LNCaP clone FGC (cell line): ENCODE data around the genes ZNF383 and ZNF607.

- RRBS, 2 experiments, result no CpG with 5 or more reads among the region's 20 CpGs
Observed at GRCh38 chr19:36215924-36216597, 1.2 kb downstream of the ZNF146 start.

DNA sequence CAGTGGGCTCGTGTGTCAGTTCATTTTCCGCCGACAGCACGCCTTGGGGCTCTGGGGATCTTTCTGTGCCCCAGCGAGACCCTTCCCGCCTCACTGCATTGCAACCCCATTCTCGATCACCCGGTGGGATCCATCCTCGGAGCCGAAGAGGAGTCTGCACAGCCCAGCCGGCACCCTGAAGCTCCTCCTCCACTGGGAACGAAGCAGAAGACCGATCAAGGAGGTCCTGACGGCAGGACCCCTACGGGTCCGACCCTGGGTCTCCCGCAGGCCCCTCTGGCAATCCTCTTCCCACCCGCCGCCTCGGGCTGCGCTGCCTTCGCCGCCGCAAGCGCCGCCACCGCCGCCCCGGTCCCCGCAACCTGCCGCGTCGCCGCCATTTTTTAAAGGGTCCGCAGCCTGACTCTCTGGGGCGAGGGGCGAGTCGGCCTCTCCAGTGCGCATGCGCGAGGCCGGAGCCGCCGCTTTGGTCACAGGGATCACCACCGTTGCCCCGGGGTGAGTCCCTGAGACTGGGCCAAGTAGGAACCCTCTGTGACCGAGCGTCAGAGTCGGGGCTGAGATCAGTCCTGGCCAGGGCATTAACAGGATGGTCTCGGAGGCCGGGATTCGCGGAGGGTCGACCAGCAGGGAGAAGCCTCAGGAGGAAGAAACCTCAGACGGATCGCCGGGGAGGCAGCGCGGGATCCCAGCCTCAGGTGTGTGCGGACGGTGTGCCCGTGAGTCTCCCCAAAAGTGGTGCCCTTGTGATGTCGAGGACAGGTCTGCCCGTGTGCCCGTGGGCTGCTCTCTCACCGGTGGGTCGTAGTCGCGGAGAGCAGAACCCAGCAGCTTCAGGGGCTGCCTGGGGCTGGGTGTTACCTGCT is 42.6 kb downstream of the ZNF146 start:
- RRBS, 2 experiments, result 20 to 47% methylated on average over 11 of the region's 69 CpGs

GRCh38 chr19:36266401-36266991 is 51.6 kb downstream of the ZNF146 start:
- RRBS, 2 experiments, result 73 to 76% methylated on average over 1 of the region's 51 CpGs

DNA sequence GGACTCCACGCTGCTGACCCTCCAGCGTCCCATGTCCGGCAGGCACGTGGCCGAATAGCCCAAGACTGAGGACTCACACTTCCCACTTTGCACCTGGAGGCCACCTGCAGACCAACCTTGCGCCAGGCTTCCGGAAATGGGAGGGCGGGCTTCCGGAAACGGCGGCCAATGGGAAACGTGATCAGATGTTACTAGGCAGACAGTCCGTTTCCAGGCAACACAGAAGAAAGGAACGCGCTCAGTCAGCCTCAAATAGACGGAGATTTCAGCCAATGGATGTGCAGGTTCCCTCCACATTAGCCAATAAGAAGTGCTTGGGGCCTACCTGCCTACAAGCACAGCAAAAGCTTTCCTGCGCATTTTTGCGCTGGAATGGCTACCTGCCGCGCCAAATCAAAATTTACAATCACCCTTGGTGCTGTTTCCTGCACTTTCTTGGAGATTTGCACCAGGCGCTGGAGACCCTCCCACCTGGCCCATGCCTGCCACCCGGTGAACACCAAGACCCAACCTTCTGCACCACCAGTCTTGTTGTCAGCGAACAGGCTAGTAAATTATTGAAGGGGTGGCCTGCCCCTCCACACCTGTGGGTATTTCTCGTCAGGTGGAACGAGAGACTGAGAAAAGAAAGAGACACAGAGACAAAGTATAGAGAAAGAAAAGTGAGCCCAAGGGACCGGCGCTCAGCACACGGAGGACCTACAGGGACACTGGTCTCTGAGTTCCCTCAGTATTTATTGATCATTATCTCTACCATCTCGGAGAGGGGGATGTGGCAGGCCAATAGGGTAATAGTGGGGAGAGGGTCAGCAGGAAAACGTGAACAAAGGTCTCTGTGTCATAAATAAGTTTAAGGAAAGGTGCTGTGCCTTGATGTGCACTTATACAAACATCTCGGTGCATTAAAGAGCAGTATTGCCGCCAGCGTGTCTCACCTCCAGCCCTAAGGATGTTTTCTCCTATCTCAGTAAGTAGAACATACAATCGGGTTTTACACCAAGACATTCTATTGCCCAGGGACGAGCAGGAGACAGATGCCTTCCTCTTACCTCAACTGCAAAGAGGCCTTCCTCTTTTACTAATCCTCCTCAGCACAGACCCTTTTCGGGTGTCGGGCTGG is 47.0 kb downstream of the ZFP14 start:
- RRBS, 2 experiments, result under 1 to 3% methylated on average over 5 of the region's 37 CpGs

DNA sequence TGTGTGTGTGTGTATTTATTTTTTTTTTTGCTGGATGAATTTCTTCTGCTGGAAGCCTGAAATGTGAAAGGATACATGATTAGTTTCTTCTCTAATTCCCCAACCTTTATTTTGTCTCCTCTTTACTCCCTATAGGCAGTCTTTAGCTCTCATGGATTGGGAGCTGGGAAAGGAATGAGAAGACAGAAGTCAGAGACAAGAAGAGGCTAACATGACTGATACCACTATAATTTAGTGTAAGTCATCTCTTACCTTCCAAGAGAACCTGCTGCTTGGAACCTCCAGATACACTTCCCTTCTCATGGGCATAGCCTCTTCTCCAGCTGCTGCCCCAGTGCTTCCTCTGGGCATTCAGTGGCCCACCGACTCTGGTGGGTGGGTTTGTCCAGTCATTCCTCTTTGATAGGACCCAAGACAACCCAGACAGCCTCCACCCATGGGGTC is 1.9 kb downstream of the ZNF567 start:
- RRBS, 2 experiments, result no CpG with 5 or more reads among the region's 1 CpG

GRCh38 chr19:36836946-36837670 is 1.1 kb downstream of the ZNF790 start:
- RRBS, 2 experiments, result no CpG with 5 or more reads among the region's 8 CpGs

GRCh38 chr19:37007492-37008033 is 70.7 kb upstream of the ZNF420 start:
- RRBS, 2 experiments, result 44% methylated on average over 16 of the region's 41 CpGs

- RRBS, 2 experiments, result no CpG with 5 or more reads among the region's 50 CpGs
Observed at GRCh38 chr19:37217543-37218535, at the start of gene ZNF383. Gene ZNF383 (plus strand): TSS chr19:37218214.

DNA sequence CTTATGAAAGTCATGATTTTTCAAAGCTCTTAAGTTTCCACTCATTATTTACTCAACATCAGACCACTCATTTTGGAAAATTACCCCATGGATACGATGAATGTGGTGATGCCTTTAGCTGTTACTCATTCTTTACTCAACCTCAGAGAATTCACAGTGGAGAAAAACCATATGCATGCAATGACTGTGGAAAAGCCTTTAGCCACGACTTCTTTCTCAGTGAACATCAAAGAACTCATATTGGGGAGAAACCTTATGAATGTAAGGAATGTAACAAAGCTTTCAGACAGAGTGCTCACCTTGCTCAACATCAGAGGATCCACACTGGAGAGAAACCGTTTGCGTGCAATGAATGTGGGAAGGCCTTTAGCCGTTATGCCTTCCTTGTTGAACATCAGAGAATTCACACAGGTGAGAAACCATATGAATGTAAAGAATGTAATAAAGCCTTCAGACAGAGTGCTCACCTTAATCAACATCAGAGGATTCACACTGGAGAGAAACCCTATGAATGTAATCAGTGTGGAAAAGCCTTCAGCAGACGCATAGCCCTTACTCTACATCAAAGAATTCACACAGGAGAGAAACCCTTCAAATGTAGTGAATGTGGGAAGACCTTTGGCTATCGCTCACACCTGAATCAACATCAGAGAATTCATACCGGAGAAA is 18.0 kb downstream of the ZNF527 start:
- RRBS, 2 experiments, result no CpG with 5 or more reads among the region's 8 CpGs

DNA sequence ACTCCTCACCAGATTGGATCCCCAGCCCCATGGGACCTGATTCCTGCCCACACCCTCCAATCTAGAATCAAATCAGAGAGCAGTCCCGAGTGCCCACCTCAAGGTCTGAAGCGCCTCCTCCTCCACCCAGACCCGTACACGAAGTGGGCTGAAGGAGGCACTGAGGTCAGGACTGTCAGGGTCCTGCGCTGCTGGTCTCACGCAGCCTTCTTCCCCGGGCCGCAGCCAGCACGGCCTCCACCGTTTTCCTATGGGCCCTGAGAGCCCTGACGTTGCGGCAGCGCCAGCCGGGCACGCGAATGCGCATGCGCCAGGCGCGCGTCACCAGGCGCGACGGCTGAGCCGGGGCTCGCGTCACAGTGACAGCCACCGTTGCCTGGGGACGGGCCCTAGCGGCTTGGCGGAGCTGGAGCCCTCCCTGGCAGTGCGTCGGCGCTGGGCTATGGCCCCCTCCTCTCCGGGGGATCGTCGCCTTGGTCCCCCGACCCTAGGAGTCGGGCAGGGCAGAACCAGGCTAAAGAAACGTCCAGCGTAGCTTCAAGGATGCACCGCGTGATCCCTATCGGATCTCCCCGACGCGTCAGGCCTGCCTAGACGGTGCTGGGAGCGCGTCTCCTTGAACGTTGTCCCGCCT is 43.5 kb downstream of the ZNF571 start:
- RRBS, 2 experiments, result 46 to 47% methylated on average over 26 of the region's 52 CpGs

- RRBS, 2 experiments, result under 1% methylated on average over 12 of the region's 64 CpGs
Observed at GRCh38 chr19:37718858-37720218, at the start of gene ZNF607. Gene ZNF607 (minus strand): TSS chr19:37719761.

- RRBS, 2 experiments, result no CpG with 5 or more reads among the region's 2 CpGs
Observed at GRCh38 chr19:37771314-37771979, 7.9 kb downstream of the ZNF573 start.

DNA sequence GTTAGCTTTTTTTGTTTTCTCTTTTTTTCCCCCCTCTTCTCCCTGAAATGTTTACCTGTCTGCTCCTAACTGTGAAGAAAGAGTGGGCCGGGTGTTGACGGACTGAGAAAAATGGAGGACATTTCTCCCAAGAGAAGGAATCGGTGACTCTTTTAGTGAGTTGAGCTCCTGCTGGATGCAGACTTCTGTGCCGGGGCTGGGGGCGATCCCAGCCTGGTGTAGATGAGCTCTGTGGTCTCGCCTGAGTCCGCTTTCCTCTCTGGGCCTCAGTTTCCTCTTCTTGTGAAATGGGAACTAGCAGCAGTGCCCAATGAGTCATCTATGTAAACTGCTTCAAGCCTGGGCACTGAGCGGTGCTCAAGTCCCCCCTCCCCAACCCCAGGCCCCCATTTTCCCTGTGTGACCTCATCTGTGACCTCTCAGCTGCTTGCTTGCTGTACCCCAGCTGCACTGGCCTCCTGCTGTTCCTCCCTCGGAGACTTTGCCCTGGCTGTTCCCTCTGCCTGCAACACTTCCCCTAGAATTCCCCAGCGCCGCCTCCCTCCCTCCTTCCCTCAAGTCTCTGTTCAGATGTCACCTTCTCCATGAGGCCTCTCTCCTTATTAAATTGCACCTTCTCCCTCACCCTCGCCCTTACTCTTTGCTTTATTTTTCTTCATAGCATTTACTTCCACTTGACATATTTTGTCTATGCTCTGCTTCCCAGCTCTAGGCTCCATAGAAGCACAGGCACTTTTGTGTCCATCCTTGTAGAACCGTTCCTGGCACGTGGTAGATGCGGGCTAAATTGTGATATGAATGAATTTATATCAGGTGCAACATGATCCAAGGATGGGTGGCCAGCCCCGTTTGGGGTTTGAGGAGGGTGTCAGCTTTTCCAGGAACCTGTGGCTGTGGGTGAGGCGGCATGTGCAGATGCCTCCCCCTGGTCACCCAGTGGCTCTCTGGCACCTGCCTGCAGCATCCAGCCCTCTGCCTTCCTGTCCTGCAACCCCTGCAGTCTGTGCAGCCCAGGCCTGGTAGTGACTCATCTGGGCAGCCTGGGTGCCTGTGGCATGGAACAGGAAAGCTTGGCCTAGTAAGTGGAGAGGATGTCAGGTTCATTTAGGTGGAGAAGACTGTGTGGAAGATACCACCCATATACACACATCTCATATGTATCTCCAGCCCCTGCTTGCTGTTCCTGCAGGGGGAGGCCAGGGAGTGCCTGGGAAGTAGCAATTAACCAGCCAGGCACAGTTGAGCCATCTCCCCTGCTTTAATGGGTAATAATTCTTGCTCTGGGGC is 26.2 kb downstream of the SIPA1L3 start:
- RRBS, 2 experiments, result 46 to 72% methylated on average over 3 of the region's 17 CpGs

DNA sequence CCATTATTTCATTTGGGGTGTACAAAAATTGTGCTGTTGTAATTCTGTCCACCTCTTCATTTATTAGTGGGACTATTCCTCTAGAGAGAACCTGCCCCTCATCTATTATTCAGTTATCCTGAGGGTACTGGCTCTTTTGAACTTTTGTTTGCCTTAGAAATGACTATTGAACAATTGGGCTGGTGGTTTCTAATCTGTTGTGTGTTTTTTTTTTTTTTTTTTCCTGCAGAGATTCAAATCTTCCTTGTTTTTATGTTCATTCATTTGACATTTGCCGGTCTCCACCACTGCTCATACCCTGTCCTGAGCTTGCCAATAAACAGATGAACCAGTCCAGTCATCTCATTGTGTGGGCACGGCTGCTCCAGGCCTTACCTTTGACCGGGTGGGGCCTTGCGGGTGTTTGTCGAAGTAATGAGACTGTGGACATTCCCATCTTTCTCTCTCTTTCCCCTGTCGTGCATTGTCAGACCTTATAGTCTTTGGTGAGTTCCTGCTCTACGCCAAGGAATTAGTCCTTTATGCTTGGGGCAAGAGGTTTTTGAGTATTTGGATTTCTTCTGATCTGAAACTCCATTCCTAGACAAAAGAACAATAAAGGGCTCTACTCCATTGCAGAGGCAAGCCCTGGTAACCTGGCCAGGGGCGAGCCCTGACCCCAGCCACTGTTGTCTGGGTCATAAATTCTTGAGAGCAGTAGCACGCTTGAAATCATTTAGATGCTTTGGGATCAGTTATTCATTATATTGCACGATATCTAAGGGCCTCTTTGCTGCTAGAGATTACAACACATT is 34.4 kb downstream of the SIPA1L3 start:
- RRBS, 2 experiments, result 77 to 78% methylated on average over 3 of the region's 10 CpGs

GRCh38 chr19:37978646-37979166 is 71.7 kb downstream of the SIPA1L3 start:
- RRBS, 2 experiments, result no CpG with 5 or more reads among the region's 8 CpGs

DNA sequence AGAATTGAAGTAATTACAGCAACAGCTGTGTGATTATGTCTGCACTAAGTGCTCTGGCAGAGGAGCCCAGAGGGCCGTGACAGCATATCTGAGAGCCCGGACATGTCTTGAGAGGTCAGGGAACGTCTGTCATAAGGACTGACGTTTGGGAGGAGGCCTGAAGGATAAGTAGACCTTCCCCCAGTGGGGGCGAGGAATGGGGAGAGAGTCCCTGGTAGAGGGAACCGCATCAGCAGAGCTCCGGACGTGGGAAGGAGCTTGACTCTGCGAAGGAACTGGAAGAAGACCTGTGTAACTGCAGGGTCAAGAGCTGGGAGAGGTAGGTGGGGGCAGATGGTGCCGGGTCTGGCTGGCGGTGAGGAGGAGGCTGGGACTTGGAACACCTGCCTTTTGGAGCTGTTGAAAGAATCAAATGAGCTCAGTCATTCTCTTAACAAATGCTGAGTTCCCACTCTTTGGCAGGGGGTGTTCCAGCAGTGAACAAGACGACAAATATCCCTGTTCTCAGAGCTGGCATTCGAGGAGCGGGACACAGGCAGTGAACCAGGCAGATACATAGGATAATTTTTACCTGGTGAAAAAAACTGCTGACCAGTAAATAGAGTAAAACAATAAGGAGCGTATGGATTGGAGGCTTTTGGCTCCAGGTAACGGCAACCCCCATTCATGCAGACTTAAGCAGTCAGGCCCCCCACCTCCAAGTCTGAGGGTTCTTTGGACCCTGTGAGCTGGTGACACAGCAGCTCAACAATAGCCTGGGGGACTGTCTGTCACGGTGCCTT is 130.3 kb downstream of the SIPA1L3 start:
- RRBS, 2 experiments, result 86 to 89% methylated on average over 4 of the region's 17 CpGs

DNA sequence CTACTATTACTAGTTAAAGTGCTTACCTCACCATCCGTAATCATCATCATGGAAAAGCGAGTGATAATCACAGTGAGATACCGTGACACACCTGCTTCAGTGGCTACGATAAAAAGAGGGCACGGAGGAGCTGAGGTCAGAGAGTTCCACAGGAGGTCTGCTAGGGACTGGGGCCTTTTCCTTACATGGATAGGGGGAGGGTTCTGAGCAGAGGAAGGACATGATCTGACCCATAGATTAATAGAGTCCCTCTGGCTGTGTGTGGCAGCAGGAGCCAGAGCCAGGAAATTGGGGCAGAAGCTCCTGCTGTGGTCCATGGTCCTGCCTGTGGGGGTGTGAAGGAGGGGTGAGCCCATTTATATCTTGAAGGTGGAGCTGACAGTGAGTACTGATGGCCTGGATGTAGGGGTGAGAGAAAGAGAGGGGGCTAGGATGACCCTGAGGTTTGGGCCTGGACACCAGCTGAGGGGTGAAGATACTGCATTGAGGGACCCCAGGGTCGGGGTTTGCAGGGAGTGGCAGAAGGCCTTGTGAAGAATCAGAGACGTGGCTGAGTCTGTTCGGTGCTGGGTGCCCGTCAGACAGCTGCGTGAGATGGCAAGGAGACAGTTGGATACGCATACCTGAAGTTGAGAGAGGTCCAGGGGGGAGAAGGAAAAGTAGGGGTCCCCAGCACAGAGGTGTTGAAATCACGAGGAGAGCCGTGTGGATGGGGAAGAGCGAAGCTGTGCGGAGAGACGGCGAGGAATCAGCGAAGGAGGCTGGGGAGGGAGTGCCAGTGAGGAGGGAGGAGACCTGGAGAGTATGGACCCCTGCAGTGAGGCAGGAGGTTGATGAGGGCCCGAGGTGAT is 136.9 kb downstream of the SIPA1L3 start:
- RRBS, 2 experiments, result no CpG with 5 or more reads among the region's 19 CpGs

DNA sequence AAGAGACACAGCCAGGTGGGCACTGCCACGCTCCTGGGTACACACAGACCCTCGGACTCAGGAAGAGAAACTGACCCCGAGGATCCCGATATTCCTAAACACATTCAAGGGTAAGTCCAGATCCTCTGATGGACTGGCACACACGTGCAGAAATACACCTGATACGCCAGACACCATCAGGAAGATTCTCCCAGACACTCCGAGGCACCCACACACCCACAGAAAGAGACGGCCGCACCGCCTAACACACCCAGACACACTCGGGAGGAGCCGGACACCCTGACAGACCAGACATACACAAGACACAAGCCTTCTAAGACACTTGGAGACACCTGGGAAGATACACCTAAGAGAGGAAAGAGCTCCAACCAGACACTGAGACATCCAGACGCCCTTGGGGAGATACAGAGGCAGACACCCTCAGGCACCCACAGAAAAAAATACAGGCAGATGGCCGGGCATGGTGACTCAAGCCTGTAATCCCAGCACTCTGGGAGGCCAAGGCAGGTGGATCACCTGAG is 3.2 kb downstream of the DPF1 start:
- RRBS, 2 experiments, result no CpG with 5 or more reads among the region's 14 CpGs

DNA sequence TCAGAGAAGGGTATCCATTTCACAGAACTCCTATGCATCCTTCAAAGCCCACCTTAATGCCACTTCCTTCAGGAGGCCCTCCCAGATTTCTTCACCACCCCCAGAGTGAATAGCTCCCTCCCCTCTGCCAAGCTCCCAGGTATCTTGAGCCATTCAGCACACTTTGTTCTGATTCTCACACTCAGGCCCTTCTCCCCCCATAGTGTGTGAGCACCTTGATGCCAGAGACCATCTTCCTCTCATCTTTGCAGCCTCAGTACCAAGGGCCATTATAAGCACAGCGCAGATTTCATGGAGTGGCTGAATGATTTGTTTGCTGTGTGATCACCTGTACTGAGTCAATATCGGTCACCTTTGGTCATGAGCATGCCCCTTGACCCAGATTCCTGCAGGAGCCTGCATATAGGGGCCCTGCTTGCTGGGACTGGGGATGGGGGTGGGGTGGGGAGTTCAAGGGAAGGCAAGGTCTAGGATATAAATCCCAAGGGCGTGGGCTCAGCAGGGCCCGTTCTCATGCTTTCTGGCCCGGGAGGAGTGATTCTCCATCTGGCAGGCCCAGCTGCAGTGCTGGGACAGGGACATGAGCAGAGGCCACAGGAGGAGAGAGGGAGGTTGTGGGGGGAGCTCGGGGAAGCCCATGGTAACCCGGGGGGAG is 5.5 kb downstream of the PPP1R14A start:
- RRBS, 2 experiments, result 60 to 61% methylated on average over 1 to 3 of the region's 7 CpGs

- RRBS, 2 experiments, result no CpG with 5 or more reads among the region's 10 CpGs
Observed at GRCh38 chr19:38316372-38316747, 613 bp upstream of the YIF1B start.